Body of pancreas (tissue), 2 donors: ENCODE results near the genes POC5 and PDE8B.

DNA sequence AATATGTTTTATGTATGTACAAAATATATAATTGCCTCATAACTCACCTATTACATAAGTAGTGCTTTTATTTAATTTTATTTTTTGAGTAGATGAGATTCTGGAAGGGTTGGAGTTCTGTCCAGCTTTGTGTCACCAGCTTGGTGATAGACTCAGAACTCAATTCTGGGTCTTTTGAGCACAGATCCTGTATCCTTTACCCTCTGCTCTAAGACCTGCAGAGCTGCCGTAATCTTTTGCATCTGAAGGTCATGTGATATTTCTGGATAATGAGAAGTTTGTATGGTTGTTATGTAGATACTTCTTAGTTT lies 221.2 kb downstream of the ARHGEF28 start:
- PRO-cap = no peak
- RAMPAGE, long total RNA, 2 experiments = no peak in any of the 2 experiments

DNA sequence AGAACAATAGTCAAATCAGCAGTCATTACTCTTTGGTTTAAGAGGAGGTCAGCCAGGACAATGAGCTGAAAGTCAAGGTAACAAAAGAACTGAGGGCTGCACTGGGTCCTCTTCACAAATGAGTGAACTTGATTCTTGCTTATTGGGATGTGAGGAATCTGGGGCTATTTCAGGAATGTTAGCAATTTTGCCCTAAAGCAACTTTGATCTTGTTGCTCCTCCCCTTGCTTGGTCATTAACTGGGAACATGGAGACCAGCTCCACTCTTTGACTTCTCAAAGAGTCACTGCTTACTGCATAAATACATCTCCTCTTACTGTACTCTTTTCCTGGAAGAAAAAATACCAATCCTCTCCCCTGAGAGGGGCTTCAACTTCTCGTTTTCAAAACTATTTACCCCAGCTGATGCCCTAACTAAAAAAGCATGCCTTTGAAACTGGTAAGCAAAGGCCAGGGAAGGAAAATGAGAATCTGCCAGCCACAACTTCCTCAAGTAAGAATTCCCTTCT lies 368.4 kb downstream of the ENC1 start:
- PRO-cap = no peak
- RAMPAGE, long total RNA, 2 experiments = no peak in any of the 2 experiments

DNA sequence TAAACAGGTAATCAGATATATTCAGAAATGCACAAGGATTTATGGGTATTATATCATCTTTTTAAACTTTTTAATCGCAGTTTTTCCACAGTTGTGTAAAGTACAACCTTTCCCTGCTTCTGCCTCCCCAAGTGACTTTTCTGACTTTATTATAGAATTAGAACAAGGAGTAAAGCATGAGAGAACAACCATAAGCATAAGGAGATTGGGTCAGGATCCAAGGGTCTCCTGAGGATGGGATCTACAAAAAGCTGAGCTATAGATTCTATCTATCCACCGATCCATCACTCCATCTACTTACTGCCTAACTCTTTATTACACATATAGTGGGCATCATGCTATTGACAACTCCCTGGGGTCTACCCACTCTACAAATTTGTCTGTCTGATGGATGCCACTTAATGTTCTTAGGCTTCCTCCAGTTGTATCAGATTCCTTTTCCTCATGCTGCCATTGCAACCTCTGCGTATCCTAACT lies 228.8 kb downstream of the ENC1 start:
- PRO-cap = no peak
- RAMPAGE, long total RNA, 2 experiments = no peak in any of the 2 experiments

- PRO-cap = no peak
- RAMPAGE, long total RNA, 2 experiments = no peak in any of the 2 experiments
These were observed 224.8 kb downstream of the ENC1 start for GRCh38 chr5:74415766-74416179.

- PRO-cap = no peak
- RAMPAGE, long total RNA, 2 experiments = no peak in any of the 2 experiments
These were observed 11.5 kb downstream of the ENC1 start for GRCh38 chr5:74628813-74629596.

DNA sequence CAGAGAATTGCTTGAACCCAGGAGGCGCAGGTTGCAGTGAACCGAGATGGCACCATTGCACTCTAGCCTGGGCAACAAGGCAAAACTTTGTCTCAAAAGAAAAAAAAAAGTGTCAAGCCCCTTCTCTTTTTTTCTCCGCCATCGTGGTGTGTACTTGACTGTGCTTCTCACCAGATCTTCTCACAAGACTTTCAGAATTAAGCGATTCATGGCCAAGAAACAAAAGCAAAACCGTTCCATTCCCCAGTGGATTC lies 65.2 kb upstream of the FAM169A start:
- PRO-cap = no peak
- RAMPAGE, long total RNA, 2 experiments = no peak in any of the 2 experiments

GRCh38 chr5:75339609-75340259 lies 2.7 kb downstream of the HMGCR start:
- PRO-cap = no peak
- RAMPAGE, long total RNA, 2 experiments = no peak in any of the 2 experiments

DNA sequence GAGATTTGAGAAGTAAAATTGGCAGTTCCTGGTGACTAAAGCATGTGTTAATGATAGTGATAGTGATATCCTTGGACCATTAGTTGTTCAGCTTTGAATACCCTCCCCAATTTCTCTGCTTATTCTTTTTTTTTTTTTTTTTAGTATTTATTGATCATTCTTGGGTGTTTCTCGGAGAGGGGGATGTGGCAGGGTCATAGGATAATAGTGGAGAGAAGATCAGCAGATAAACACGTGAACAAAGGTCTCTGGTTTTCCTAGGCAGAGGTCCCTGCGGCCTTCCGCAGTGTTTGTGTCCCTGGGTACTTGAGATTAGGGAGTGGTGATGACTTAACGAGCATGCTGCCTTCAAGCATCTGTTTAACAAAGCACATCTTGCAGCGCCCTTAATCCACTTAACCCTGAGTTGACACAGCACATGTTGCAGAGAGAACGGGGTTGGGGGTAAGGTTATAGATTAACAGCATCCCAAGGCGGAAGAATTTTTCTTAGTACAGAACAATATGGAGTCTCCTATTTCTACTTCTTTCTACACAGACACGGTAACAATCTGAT lies 469 bp upstream of the ANKDD1B start:
- PRO-cap = no peak
- RAMPAGE, long total RNA, 2 experiments = no peak in any of the 2 experiments

GRCh38 chr5:75695967-75696270 lies 21.3 kb downstream of the POC5 start:
- PRO-cap = no peak
- RAMPAGE, long total RNA, 2 experiments = no peak in any of the 2 experiments

GRCh38 chr5:75716700-75717765 lies at the start of gene POC5:
TSS of gene POC5 (minus strand) at chr5:75717437.
- PRO-cap = bidirectional peak, plus-strand start at chr5:75717659, minus-strand start at chr5:75717402
- RAMPAGE, long total RNA, 2 experiments = start-site peak on the minus strand in 2 of 2 experiments, at chr5:75717392-75717441 at its widest, 80 to 110 reads per replicate

DNA sequence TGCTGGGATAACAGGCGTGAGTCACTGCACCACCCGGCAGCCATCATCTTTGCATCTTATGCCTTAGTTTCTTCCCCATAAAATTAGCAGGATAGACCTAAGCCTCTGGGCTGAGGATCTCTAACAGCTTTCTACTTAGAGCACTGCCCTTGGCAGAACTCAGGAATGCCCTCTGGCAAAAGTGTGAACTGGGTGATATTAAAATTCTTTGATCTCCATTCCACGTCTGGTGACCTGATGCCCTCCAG lies 15.3 kb upstream of the IQGAP2 start:
- PRO-cap = no peak
- RAMPAGE, long total RNA, 2 experiments = no peak in any of the 2 experiments

DNA sequence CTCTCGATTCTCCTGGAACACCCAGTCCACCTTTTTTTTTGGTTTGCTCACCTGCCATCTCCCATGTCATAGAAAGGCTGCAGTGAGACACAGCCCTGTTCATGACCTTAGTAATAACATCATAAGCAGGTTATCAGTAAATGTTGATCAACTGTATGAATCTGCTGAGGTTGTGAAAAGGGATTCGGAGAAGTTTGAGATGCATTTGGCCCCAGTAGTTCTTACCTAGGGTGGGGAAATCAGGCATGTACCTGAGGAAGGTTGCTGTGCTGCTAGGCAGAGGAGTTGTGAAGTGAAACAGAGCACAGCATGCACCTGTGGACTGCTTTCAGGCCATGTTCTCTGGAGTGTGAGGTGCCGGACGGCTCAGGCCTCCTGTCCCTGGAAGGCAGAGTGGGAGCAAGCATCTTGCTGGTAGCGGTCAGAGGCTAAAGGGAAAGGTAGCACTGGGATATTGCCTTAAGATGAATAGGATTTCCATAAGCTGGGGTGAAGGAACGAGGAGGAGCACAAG lies 88.9 kb downstream of the IQGAP2 start:
- PRO-cap = no peak
- RAMPAGE, long total RNA, 2 experiments = no peak in any of the 2 experiments

- PRO-cap = no peak
- RAMPAGE, long total RNA, 2 experiments = no peak in any of the 2 experiments
These were observed 3.0 kb downstream of the F2RL2 start for GRCh38 chr5:76619915-76620864.

DNA sequence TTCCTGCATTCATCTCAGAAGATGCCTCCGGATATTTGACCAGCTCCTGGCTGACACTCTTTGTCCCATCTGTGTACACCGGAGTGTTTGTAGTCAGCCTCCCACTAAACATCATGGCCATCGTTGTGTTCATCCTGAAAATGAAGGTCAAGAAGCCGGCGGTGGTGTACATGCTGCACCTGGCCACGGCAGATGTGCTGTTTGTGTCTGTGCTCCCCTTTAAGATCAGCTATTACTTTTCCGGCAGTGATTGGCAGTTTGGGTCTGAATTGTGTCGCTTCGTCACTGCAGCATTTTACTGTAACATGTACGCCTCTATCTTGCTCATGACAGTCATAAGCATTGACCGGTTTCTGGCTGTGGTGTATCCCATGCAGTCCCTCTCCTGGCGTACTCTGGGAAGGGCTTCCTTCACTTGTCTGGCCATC lies 16.6 kb downstream of the F2R start:
- PRO-cap = no peak
- RAMPAGE, long total RNA, 2 experiments = no peak in any of the 2 experiments

GRCh38 chr5:76937150-76937470 lies 15.7 kb upstream of the CRHBP start:
- PRO-cap = no peak
- RAMPAGE, long total RNA, 2 experiments = no peak in any of the 2 experiments

- PRO-cap = no peak
- RAMPAGE, long total RNA, 2 experiments = no peak in any of the 2 experiments
These were observed 5.8 kb downstream of the CRHBP start for GRCh38 chr5:76958495-76959153.

GRCh38 chr5:77053907-77054314 lies 23.7 kb downstream of the AGGF1 start:
- PRO-cap = no peak
- RAMPAGE, long total RNA, 2 experiments = no peak in any of the 2 experiments

GRCh38 chr5:77087853-77088312 lies 798 bp upstream of the ZBED3 start:
- PRO-cap = no peak
- RAMPAGE, long total RNA, 2 experiments = no peak in any of the 2 experiments

GRCh38 chr5:77209949-77211157 lies at the start of gene PDE8B:
TSS of gene PDE8B (plus strand) at chr5:77210680.
- PRO-cap = unidirectional peak, plus-strand start at chr5:77210350; unidirectional peak, plus-strand start at chr5:77210489
- RAMPAGE, long total RNA, 2 experiments = start-site peak on the plus strand in 1 of 2 experiments, at chr5:77210329-77210698 at its widest, 9 reads per replicate

DNA sequence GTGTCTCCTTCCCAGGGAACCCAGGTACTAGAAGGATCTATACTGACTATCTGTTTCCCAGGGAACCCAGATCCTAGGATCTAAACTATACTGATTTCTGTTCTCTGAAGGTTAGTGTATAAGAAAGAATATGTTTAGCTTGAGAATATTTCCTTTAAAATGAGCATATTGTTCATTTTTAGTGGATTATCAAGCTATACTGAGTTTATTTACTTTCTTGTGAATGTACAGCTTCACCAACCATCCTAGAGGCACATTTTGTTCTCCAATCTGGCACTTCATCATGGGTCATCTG lies 7.0 kb downstream of the WDR41 start:
- PRO-cap = no peak
- RAMPAGE, long total RNA, 2 experiments = start-site peak on the minus strand in 1 of 2 experiments, centred at position 155 of the sequence, 8 reads per replicate